Measurements from ENCODE around the genes MYH14 and KLK15.

GRCh38 chr19:49718423-49718980 is 27.6 kb downstream of the CPT1C start:
- PRO-cap, 10 experiments, result no peak in any of the 10 experiments

GRCh38 chr19:49852480-49852918 is 14.9 kb downstream of the PNKP start:
- PRO-cap, 10 experiments, result peak in 3 of 10 experiments; most common minus-strand start chr19:49852774 (in 3)

GRCh38 chr19:49857110-49857649 is 10.2 kb downstream of the PNKP start:
- PRO-cap, 10 experiments, result no peak in any of the 10 experiments

DNA sequence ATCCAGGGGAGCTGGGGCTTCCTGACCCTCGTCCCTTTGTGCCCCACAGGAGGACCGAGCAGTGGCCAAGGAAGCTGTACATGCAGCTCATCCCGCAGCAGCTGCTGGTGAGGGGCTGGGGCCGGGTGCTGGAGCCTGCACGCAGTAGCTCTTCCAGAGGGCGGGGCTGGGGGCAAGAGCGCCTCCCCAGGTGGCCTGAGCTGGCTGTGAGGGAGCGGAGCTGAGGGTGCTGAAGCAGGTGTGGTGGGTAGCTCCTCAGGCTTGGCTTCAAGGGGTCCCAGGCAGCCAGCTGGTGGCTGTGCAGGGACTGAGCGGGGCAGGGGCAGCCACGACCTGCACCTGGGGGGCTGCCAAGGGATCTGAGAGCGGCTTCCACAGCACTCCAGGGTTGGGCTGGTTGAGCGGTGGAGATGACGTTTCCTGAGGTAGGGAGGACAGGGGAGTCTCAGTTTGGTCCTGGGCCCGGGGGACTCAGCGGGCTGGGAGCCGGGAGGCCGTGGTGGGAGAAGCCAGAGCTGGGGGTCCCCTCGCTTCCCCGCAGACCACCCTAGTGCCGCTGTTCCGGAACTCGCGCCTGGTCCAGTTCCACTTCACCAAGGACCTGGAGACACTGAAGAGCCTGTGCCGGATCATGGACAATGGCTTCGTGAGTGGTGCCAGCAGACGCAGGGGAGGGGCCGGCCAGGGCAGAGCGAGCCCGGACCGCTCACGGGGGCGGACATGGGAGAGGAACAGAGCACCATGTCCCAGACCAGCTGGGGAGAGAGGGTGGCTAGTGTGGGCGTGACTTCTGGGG is 9.2 kb downstream of the PNKP start:
- PRO-cap, 10 experiments, result no peak in any of the 10 experiments

GRCh38 chr19:49930376-49931639 is 1.5 kb upstream of the NUP62 start:
- PRO-cap, 10 experiments, result no peak in any of the 10 experiments

GRCh38 chr19:50049809-50050727 is 24.3 kb downstream of the ZNF473 start:
- PRO-cap, 10 experiments, result peak in 9 of 10 experiments; most common plus-strand start chr19:50050589 (in 5)

DNA sequence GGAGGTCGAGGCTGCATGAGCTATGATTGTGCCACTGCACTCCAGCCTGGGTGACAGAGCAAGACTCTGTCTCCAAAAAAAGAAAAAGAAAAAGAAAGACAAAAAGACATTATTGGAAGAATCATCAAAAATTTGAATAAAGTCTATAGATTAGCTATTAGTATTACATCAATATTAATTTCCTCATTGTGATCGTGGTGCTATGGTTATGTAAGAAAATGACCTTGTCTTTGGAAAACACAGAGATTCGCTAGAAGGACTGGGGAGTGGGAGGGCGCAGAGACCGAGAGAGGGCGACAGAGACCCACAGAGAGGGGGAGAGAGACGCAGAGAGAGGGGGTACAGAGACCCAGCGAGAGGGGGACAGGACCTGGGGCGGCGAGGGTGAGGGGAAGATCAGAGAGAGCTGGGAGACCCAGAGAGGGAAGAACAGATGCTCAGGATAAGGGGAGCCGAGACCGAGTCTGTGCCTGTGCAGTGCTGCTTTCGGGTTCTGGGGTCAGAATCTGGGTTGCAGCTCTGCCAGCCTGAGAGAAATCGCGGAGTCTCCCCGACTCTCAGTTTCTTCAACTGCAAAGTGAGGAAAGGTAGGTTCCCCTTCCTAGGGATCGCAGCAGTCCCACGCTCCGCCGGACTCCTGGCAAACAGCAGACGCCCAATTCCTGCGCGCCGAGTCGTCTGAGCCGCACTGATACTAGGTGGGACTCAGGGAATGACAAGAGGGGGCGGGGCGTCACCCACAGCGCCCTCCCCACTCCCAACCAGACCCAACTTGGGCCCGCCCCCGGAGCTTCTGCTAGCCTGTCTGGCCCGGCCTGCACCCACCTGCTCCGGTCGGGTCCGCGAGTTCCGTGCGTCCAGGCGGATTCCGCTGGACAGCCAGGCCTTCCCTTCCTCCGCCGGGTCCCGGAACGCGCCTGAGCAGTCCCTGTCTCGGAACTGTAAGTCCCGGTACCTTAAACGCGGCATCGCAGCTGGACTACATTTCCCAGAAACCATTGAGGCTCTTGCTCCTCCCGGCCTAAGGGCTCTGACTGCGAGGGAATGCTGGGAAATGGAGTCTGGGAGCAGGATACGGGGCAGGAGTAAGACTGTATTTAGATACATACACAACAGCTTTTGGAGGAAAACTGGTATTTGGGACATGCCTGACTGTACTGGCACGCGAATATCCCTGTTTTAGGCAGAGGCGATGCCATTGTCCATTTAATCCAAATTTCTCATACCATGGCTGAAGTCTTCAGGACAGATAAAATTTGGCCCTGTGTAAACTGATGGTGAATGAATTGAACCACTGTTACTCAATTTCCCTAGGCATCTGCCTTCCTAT is 15.3 kb downstream of the IZUMO2 start:
- PRO-cap, 10 experiments, result peak in 10 of 10 experiments; most common minus-strand start position 680 of the sequence (in 10)

GRCh38 chr19:50202977-50204217 is at the start of gene MYH14:
MYH14 (plus strand) TSS chr19:50203622.
- PRO-cap, 10 experiments, result peak in 9 of 10 experiments; most common plus-strand start chr19:50203645 (in 6); most common minus-strand start chr19:50203434 (in 4)

DNA sequence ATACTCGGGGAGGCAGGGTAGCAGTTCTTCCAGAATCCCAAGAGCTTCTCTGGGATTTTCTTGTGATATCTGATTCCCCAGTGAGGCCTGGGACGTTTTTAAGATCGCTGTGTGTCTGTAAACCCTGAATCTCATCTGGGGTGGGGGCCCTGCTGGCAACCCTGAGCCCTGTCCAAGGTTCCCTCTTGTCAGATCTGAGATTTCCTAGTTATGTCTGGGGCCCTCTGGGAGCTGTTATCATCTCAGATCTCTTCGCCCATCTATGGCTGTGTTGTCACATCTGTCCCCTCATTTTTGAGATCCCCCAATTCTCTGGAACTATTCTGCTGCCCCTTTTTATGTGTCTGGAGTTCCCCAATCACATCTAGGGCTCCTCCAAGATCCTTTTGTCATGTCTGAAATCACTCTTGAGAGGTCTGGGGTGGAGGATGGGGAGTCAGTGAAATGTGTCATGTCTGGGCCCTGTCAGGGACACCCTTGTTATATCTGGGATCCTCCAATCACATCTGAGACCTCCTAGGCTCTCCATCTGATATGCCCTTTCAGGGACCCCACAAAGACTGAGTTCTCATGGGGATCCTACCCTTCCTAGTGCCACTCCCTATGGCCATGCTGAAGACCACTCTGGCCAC is 4.0 kb upstream of the MYBPC2 start:
- PRO-cap, 10 experiments, result no peak in any of the 10 experiments

GRCh38 chr19:50430699-50431539 is 1.8 kb upstream of the MYBPC2 start:
- PRO-cap, 10 experiments, result no peak in any of the 10 experiments

GRCh38 chr19:50465776-50466881 is 10.2 kb upstream of the EMC10 start:
- PRO-cap, 10 experiments, result peak in 4 of 10 experiments; most common plus-strand start chr19:50466193 (in 3); most common minus-strand start chr19:50466114 (in 1)

- PRO-cap, 10 experiments, result no peak in any of the 10 experiments
These were observed 884 bp downstream of the JOSD2 start for GRCh38 chr19:50510209-50510404.

DNA sequence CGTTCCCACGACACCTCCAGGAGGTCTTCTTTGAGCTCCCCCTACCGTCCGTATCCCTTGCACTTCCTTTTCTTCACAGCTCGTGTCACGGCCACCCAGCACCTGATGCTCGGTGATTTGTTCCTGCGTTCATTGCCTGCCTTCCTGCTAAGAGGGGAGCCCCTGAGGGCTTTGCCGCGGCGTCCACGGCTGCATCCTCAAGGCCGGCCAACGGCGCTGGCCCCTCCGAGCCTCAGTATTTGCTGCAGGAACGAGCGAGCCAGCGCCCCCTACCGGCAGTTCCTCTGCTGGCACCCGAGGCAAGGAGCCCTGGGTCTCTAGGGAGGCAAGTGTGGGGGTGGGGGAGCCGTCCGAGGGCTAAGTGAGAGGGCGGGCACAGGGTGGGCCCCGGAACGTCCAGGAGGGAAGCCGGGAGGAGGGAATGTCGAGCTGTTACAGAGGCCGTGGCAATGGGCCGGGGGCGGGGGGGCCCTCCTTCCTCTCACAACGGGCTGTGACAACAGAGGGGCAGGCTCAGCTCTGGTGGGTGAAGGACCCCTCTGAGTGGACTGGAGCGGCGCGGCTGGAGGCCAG is 11.7 kb downstream of the LRRC4B start:
- PRO-cap, 10 experiments, result no peak in any of the 10 experiments

GRCh38 chr19:50724225-50724967 is 1.2 kb downstream of the CLEC11A start:
- PRO-cap, 10 experiments, result peak in 10 of 10 experiments; most common plus-strand start chr19:50724566 (in 2); most common minus-strand start chr19:50724795 (in 6)

DNA sequence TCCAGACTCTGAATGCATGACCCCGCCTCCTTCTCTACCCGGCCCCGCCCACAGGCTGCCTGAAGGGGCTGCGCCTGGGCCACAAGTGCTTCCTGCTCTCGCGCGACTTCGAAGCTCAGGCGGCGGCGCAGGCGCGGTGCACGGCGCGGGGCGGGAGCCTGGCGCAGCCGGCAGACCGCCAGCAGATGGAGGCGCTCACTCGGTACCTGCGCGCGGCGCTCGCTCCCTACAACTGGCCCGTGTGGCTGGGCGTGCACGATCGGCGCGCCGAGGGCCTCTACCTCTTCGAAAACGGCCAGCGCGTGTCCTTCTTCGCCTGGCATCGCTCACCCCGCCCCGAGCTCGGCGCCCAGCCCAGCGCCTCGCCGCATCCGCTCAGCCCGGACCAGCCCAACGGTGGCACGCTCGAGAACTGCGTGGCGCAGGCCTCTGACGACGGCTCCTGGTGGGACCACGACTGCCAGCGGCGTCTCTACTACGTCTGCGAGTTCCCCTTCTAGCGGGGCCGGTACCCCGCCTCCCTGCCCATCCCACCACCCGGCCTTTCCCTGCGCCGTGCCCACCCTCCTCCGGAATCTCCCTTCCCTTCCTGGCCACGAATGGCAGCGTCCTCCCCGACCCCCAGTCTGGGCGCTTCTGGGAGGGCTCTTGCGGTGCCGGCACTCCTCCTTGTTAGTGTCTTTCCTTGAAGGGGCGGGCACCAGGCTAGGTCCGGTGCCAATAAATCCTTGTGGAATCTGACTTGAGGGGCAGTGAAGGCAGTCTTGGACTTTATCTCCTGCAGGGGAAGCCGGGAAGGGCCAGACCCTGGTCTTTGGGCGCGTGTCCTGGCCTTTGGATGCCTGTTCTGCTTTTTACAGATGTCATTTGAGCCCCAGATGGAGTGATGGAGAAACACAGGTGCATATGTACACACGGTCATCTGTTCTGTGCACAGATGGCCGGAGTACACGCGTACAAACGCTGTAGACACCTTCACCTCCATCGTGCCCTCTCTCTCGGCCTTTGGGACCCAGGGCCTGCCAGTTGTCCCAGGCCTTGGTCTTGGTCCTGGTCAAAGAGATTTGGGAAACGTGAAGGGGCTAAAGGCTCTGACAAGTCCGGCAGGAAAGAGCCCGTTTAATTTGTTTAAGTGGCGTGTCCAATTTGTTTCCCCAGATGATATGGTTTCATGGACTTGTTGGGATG is 2.2 kb downstream of the CLEC11A start:
- PRO-cap, 10 experiments, result peak in 10 of 10 experiments; most common plus-strand start position 184 of the sequence (in 5); most common minus-strand start position 638 of the sequence (in 1)

DNA sequence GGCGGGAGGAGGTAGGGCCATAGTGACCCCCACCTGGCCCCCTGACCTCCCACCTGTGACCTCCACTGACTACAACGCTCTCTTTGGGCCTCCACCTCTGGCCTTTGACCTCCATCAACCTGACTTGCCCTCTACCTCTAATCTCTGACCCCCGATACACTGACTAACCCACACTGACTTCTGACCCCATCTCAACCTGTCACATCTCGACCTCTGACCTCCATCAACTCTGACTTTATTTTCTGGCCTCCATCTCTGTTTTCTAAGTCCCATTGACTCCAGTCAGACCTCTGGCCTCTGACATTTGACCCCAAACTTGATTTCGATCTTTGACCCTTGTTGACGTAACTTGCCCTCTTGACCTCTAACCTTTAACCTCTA is 625 bp downstream of the ACP4 start:
- PRO-cap, 10 experiments, result no peak in any of the 10 experiments

- PRO-cap, 10 experiments, result no peak in any of the 10 experiments
These were observed 1.1 kb downstream of the ACP4 start for GRCh38 chr19:50791231-50791745.

GRCh38 chr19:50820559-50821344 is 2.8 kb downstream of the KLK1 start:
- PRO-cap, 10 experiments, result no peak in any of the 10 experiments

DNA sequence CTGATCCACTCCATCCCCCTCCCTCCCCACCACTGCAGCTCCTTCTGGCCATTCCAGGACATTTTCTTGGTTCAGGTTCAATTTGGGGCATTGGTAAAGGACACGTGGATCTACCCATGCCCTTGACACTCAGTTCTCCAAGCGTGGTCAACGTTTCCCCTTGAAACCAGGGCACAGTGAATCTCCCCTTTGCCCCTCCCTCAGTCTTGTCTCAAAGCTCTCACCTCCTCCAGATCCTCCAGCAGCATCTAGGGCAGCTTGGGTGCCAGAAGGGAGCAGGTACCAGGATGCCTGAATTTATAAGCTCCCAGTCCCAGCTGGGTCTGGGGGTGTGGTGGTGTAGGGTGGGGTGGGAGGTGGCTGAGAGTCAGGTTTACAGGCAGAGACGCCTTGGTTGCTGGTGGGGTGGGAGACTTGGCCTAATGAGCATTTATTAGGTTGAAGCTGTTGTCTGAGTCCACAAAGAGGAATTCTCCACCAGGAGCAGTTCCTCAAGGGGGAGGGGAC is at the start of gene KLK15:
Gene KLK15, minus strand, starts transcription at position 272 of the 507 bp plus-strand sequence.
- PRO-cap, 10 experiments, result no peak in any of the 10 experiments

GRCh38 chr19:50850856-50851464 is 3.8 kb upstream of the KLK3 start:
- PRO-cap, 10 experiments, result no peak in any of the 10 experiments

All from Metastatic Breast Carcinoma in the Brain (tissue), 10 donors.